Mammary microvascular endothelial cell (primary cell): ENCODE results near the genes HIGD1C, SLC4A8 and KRT7.

DNA sequence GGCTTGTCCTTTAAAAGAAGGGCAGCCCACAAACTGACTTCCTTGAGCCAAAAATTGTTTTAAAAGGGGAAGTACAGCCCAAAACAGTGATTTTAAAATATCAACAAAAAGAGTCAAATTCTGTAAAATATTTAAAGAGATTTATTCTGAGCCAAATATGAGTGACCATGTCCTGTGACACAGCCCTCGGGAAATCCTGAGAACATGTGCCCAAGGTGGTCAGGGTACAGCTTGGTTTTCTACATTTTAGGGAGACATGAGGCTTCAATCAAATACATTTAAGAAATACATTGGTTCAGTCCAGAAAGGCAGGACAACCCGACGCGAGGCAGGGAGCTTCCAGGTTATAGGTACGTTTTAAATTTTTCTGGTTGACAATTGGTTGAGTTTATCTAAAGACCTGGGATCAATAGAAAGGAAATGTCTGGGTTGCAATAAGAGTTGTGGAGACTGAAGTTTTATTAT, 1.1 kb upstream of the METTL7A start:
- RAMPAGE, long total RNA: no peak

DNA sequence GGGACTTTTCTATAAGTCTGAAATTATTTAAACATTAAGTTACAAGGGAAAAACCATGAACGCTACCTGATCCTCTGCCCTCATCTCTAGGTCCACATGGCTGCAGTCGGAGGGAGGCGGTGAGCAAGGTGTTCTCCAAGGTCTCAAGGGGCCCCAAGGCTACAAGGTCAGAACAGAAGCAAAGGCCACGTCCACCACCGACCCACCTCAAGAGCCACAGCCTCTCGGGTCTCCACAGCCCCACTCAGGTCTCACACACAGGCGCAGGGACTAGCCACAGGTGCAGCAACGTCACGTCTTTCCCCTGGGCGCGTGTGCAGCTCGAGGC, at the start of gene HIGD1C:
Gene HIGD1C, plus strand, starts transcription at position 194 of the 328 bp plus-strand sequence.
- RAMPAGE, long total RNA: no peak

DNA sequence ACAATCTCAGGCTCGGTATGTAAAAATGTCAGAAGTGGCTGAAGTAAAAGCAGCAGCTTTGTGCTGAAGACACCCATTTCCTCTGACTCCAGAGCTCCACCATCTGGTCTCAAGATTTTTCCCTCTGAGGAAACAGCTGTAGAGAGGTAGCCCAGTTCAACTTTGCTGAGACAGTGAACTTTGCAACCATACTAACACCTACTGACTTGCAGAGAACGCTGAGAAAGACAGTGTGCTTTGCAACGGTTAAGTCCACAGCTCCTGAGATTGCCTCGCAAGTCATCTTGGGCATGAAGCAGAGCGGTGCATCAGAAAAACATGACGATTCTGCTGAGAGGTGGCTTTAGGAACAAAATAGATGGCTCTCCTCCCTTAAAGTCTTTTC, 34.7 kb downstream of the HIGD1C start:
- RAMPAGE, long total RNA: no peak

DNA sequence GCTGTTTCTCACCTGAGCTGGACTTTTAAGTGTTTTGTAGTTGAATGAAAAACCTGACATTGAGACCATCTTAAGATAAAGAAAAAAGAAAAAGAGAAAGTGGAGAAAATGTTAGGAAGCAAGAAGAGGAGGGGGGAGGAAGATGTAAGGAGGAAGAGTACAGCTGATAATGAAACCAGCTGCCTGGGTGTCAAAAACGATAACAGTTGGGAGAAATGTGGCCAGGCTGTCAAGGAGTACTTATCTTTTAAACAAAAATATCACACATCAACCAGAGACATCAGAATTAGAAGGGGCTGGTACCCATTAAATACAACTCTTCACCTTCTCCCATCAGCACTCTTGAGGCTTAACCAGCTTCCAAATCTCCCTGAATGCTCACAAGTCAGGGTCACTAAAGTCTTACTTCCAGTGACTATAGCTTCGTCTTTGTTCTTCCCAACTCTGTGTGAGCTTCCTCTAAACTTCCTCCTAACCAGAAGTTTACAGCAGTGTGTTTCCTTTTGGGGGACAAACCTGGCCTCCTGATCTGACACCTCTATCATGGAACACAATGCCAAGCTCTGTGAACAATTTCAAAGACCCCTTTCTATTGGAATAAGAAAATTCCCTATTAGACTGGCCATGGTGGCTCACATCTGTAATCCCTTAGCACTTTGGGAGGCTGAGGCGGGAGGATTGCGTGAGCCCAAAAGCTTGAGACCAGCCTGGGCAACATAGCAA, 4.4 kb downstream of the SLC11A2 start:
- RAMPAGE, long total RNA: no peak

- RAMPAGE, long total RNA: no peak
These were observed 1.0 kb upstream of the POU6F1 start for GRCh38 chr12:51218853-51219334.

DNA sequence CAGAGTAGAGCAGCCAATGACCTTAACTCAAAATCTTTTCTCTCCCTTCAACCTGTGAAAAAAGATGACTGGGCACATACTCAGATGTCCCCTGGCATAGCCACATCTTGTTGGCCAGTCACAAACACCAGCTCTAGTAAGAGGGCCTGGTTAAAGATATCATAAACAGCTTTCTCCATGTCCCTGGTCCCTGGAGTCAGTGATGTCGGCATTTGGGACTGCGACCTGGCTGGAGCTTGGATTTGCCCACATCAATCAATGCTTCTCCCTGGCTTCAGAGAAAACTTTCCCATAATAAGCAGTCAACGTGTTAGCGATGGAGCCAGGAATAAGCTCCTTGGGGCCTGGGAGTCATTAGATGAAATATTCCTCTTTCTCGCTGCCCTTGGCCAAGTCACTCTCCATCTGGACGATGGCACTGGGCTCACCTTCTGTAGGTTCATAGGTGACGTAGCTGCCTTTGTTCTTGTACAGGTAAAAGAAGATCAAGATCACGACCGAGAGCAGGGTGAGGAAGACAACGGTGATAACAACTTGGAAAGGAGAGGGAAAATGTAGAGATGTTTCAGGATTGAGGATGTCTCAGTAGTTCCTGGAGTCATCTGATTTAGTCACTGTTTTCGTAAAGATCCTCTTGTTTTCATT, 7.1 kb downstream of the DAZAP2 start:
- RAMPAGE, long total RNA: no peak

- RAMPAGE, long total RNA: no peak
These were observed 5.0 kb downstream of the BIN2 start for GRCh38 chr12:51318818-51319517.

GRCh38 chr12:51329656-51330211, 5.8 kb upstream of the BIN2 start:
- RAMPAGE, long total RNA: no peak

DNA sequence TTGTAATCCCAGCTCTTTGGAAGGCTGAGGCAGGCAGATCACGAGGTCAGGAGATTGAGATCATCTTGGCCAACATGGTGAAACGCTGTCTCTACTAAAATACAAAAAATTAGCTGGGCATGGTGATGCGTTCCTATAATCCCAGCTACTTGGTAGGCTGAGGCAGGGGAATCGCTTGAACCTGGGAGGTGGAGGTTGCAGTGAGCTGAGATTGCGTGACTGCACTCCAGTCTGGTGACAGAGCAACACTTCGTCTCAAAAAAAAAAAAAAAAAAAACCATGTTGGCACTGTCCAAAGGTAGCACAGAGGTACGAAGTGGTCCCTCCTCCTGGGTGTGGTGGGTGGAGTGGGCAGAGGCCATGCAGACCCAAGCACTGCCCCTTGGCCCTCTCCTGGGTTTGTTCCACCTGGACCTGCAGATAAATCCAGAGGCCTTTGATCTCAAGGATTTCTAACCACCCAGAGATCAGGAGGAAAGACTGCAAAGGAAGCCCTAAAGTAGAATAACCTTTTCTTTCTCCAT, 8.6 kb upstream of the GALNT6 start:
- RAMPAGE, long total RNA: no peak

DNA sequence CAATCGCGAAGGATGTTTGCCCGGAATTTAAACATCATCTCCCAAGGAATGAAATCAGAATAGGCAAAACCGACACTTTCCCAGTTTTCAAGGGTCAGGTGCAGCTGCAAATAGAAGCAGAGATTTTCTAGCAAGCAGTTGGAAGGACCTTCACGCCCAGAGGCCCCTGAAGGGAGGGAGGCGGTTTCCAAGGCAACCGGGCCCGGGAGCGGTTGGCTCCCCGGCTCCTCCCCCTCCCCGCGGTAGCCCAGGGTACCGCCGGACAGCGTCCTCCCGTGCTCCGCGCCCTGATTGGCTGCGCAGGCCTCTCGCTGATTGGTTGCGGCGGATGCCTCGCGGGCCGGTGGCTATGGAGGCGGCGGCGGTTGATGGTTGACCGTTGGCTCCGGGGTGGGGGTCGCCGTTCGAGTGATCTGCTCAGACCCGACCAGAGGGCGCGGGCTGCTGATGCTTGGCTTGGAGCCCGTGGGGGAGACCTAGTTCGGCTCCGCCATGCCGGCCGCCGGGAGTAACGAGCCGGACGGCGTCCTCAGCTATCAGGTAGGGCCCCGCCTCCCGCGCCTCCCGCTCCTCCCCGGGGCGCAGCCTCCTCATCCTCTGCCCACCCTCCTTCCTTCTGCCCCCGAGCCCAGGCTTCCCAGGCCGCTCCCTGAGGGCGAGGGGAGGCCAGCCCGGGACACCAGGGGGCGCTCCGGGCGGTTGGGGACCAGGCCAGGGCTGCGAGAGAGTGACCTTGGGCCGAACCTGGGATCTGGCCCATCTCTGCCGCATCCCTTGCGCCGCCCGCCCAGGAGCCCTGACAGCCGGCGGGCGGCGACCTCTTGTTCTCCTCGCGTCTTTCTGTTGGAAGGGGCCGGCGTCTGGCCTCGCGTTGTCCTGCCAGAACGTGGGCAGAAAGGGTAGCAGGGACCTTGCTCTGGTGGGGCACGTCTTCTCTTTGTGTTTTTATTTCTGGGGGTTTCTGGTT, at the start of gene SLC4A8:
Gene SLC4A8, plus strand, starts transcription at position 336 of the 967 bp plus-strand sequence.
- RAMPAGE, long total RNA: no peak

DNA sequence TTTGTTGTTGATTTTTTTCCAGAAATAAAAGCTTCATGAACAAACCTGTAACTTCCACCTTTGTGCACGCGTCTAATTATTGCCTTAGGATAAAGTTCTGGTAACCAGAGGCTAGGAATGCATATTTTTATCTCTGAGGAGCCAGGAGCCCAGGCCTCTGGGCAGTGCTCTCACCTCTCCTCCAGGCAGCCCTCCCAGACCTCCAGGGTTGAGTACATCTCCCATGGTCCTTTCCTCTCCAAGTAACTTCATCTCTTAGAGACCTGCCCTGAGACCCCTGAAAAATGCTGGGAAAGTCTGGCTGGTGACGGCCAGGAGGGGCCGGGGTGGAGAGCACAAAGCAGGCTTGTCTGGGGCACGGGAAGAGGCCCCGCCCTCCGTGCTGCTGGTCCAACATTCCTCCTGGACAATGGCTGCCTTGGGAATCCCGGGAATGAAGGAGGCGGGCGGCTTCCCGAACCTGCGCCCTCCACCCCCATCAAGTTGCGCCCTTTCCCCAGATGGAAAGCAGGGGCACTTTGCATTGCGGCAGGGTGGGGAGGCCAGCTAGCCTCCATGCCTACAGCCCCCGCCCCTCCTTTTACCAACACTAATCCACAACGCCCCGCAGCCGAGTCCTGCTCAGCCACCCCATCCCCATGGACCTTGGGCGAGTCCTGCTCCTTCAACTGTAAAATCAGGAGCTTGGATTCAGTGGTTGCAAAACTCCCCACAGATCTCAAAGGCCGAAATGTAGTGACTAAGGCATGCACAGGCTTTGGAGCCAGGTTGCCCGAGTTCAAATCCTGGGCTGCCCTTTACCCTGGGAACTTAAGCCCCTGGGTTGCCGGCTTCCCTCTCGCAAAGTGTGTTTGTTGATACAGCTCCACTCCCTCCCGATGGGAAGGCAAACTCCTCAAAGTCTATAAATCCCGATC, 7.4 kb upstream of the FIGNL2 start:
- RAMPAGE, long total RNA: no peak

DNA sequence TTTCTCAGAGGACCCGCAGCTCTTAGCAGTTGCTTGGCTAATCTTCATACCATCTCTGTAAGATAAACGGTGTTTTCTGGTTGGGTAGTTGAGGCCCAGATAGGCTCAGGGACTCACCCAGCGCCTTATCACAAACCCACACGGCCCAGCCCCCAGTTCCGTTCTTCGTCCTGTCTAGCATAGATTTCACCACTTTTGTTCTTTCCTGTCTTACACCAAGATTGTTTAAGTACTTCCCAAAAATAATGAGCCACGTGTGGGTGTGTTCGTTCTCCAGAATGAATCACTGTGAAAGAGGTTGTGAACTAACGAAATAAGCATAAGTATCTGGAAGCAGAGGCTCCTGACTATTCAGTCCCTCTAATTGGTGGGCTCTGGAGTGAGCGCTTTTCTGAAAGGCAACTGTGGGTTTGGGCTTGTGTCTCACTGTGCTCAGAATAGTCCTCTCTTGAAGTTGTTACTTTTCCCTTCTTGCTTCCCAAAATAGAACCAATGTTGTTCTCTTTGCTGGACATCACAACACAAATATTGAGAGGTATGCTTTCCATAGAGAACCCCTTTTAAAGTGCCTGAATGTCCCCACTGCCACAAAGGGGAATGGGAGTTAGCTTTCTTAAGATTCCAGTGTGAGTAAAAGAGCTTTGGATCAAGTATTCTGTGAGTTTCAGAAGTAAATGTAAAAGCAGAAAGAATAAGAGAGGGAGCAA, 21.5 kb downstream of the ACVR1B start:
- RAMPAGE, long total RNA: no peak

DNA sequence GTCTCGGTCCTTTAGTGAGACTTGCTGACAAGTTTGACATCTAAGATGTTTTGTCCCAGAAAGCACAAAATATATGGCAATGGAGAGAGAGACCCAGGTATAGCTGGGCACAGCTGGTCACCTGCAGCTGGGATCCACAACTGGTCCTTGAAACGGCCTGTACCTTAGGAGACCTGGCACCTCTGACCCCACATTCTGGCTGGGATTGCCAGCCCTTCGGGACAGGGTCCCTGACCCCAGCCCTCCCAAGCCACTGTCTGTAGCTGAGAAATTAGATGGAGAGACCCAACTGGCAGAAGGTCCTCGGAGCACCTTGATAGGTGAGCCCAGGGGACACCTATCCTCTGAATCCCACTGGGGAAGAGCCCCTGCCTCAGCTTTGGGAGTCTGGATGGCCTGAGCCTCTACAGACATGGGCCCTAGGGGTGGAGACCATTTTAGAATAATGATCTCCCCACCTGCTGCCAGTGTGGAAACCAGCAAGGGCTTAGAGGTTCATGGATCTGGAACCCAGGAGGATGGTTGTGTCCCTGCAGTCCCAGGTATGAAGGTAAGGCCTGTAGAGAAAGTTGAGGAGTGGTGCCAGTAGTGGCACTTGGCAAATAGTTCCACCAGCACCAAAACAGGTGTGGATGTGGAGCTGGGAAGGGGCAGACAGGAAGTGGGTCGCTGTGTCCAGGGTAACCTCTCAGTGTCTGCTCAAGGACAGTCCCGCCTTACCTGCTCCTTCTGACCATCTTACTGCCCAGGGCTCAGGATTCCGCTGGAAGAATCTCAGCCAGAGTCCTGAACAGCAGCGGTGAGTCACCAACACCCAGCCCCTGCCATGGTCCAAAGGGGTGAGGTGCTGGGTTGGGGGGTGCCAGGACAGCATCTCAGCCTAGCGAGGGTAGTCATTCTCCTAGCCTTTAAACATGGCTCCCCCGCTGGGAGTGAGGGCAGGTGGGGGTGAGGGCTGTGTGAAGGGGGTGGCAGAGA, 2.0 kb downstream of the TAMALIN start:
- RAMPAGE, long total RNA: no peak

- RAMPAGE, long total RNA: no peak
These were observed 4.0 kb downstream of the TAMALIN start for GRCh38 chr12:52010843-52011148.

- RAMPAGE, long total RNA: no peak
These were observed 8.6 kb upstream of the NR4A1 start for GRCh38 chr12:52042581-52043055.

DNA sequence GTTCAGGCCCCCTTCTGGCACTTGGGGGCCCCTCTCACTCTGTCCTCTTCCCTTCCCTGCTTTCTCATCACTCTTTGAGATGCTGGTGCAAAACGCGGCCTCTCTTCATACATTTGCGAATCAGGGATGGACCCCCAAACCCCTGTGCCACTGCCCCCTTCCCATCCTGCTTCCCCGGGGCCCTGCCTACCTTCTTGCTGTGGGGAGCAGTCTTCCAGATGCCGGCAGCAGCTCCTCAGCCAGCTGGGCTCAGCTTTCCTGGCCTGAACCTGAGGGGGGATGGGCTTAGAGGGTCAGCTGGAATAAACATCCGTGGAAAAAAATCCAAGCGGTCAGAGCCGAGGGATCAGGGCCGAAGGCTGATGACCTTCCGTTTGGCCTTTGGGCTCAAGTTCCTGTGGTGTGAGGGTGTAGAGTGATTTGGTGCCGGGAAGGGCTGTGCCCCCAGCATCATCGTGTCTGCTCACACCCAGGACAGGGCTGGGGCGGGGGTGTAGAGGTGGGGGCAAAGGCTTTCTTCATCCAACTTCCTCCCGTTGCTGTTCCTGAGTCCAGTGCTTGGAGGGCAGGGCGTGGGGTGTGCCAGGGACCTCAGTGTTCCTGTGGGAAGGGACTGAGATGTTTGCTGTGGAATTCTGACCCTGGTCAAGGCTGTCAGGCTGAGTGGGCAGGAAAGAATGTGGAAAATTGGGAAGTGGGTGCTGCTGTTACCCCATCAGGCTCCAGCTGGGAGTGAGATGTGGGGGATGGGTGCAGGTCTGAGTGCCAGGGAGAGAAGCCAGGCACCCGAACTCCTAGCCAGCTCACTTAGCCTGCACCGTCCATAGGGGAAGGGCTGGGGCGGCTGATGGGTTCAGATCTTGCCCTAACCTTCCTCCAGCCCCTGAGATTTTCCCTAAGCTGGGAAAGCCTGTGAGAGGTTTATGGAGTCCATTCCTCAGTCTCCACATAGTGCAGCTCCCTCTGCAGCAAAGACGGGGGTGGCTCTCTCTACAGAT, 2.7 kb downstream of the SMIM41 start:
- RAMPAGE, long total RNA: no peak

DNA sequence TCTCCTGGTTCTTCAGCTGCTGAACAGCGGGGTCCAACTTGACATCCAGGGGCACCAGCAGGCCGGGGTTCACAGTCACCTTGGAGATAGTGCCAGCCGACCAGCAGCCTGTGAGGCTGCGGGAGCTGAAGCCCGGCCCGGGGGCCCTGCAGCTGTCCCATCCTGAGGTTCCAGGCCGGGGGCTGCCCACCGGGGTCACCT, 261 bp downstream of the KRT80 start:
- RAMPAGE, long total RNA: no peak

- RAMPAGE, long total RNA: no peak
These were observed at the start of gene KRT7 for GRCh38 chr12:52233002-52233320. Gene KRT7 (plus strand): TSS chr12:52233243.

GRCh38 chr12:52307863-52308938, 13.0 kb downstream of the KRT83 start:
- RAMPAGE, long total RNA: no peak

DNA sequence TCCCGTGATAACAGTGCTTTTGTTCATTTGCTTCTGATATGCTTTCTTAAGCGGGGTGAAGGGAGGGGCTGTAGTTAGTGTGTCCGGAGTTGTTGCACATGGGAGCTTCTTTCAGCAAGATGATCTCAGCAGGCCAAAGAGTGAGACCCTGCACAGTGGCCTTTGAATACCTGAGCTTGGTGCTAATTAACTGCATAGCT, 17.9 kb downstream of the KRT85 start:
- RAMPAGE, long total RNA: no peak